Caco-2 (cell line): ENCODE measurements around the genes TMEM45B and IGSF9B.

- PRO-cap, result bidirectional peak, plus-strand start at chr11:129815850, minus-strand start at chr11:129815709
- RRBS, result 6% methylated on average over 4 of the region's 58 CpGs
These were observed at the start of gene TMEM45B for GRCh38 chr11:129815402-129816189. TSS of gene TMEM45B (plus strand) at chr11:129815848.

DNA sequence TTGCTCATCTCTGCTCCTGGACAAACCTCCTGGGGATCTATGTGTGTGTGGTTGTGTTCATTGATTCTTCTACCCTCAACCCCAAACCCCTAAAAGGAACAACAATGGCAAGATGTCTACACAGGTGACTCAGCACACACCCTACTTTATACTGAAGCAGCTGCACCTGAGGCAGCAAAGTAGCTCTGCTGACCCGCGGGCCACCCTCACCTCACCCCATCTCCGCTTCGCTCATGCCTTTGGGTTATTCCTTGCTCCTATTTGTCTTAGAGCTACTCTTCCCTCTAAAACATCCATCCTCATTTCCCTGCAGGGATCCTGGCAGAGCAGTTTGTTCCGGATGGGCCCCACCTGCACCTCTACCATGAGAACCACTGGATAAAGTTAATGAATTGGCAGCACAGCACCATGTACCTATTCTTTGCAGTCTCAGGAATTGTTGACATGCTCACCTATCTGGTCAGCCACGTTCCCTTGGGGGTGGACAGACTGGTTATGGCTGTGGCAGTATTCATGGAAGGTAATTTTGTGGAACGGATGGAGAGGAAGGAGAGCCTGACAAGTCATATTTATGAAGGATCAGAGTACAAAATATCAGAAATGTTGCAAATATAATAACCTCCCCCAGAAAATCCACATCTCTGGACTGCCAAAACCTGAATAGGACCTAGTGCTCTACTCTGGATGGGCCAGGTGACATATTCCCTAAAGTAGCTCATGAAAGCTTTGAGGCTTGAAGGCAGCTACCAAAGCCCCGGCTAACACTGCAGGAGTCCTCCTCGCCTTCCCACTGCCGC lies 38.8 kb downstream of the TMEM45B start:
- PRO-cap, result no peak
- RRBS, result no CpG with 5 or more reads among the region's 10 CpGs

- PRO-cap, result no peak
- RRBS, result no CpG with 5 or more reads among the region's 13 CpGs
These were observed 35.3 kb upstream of the NFRKB start for GRCh38 chr11:129930587-129931265.

- PRO-cap, result no peak
- RRBS, result no CpG with 5 or more reads among the region's 3 CpGs
These were observed 19.4 kb upstream of the APLP2 start for GRCh38 chr11:130050302-130050745.

GRCh38 chr11:130109199-130109781 lies 39.6 kb downstream of the APLP2 start:
- PRO-cap, result no peak
- RRBS, result no CpG with 5 or more reads among the region's 2 CpGs

- PRO-cap, result no peak
- RRBS, result no CpG with 5 or more reads among the region's 12 CpGs
These were observed 1.9 kb downstream of the ST14 start for GRCh38 chr11:130161220-130162047.

DNA sequence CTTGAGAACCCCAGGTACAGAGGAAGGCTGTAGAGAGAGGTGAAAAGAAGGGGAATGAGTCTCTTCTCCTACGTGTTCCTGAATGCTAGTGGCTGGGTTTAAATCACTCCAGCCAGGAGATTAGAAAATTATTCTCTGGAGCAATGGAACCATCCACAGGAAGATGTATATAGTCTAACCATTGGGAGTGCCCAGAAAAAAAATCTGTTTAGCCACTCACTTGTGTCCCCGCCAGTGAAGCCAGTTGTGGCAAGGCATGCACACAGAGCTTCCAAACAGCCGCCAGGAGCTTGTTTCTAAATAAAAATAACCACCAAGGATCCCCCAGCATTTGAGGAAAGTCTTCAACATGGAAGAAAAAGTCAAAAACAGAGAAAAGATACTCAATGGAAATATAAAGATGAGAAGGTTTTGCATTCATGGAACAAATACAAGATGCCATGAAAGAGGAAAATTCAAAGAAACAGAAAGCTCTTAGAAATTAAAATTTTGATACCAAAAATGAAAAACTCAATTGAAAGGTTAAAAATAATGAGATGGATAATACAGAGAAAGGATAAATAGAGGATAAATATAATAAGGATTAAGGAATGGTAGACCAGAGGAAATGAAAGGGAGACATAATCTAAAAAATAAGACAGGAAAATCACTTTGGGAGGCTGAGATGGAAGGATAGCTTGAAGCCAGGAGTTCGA lies 25.3 kb downstream of the ST14 start:
- PRO-cap, result no peak
- RRBS, result no CpG with 5 or more reads among the region's 4 CpGs

GRCh38 chr11:130190876-130191320 lies 31.3 kb downstream of the ST14 start:
- PRO-cap, result no peak
- RRBS, result no CpG with 5 or more reads among the region's 11 CpGs

DNA sequence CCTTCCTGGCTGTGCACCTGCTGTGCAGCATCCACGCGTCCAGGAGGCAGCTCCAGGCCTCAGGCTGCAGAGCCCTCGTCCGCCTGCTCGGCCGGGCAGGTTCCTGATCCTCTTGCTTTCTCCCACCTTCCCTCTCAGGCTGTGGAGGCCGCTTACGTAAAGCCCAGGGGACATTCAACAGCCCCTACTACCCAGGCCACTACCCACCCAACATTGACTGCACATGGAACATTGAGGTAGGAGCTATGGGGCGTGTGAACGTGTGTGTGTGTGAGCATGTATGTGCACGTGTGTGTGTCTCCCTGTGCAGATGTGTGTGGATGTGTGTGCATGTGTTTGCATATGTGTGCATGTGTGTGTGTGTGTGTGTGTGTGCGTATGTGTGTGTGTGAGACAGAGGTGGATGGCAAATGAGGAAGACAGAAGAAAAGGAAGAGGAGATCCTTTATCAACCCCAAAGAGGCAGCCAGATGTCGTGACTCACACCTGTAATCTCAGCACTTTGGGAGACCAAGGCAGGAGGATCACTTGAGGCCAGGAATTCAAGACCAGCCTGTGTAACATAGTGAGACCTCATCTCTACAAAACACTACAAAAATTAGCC lies 35.0 kb downstream of the ST14 start:
- PRO-cap, result no peak
- RRBS, result 99% methylated on average over 4 of the region's 13 CpGs

GRCh38 chr11:130408054-130408390 lies 20.4 kb downstream of the ADAMTS8 start:
- PRO-cap, result no peak
- RRBS, result no CpG with 5 or more reads among the region's 7 CpGs

DNA sequence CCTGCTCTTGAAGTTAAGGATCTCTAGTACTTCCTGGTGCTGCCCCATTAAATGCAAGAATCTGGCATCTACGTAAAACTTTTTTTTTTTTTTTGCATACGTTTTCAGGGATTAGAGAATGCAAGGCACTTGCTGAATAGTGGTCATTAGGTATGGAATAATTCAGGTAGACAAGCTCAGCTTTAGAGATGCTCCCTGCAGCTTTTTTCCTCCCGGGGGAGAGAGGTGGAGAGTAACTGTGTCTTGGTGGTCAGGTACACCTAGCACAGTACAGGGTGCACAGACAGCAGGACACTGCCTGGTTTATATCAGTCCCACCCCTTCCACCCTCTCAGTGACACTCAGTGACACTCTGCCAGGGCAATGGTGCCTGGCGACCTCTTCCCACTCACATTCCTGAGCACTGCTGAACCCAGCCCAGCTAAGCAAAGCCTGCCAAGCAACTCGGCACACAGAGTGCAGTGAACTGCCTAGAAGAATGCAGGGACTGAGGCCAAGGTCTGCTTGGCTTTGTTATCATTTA lies 205.3 kb downstream of the ADAMTS15 start:
- PRO-cap, result no peak
- RRBS, result no CpG with 5 or more reads among the region's 5 CpGs

DNA sequence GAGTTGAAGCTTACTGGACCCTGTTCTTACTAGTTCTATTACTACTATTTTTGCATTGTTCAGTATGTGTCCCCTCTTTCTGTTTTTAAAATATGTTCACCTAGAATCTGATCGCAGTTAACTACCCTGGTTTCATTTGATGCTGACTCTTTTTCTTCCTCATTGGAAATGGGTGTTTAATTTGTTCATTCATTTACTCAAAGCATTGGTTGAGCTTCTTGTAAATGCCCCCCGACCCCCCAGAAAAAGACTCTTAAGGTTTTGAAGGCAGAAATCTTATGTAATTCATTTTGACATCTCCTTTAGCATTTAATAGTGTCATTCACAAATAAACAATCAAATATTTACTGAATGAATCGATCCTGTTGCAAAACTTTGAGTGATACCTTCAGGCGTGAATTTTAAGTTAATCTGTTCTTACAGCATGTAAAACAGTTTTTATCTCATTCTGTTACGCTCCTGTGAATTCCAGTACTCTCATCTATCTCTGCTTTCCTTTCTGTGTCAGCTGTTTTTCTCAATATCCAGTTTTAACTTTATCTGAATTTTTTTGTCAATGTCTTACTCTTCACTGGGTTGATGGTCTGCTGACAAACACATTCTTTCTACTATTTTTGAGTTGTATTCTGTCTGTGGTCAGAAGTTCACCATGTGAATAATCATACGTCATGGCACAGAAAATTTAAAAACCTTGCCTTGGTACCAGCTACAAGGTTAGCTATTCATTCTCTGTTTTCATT lies 27.0 kb downstream of the SNX19 start:
- PRO-cap, result no peak
- RRBS, result no CpG with 5 or more reads among the region's 6 CpGs

GRCh38 chr11:131584510-131585238 lies 214.3 kb downstream of the NTM start:
- PRO-cap, result no peak
- RRBS, result no CpG with 5 or more reads among the region's 19 CpGs

DNA sequence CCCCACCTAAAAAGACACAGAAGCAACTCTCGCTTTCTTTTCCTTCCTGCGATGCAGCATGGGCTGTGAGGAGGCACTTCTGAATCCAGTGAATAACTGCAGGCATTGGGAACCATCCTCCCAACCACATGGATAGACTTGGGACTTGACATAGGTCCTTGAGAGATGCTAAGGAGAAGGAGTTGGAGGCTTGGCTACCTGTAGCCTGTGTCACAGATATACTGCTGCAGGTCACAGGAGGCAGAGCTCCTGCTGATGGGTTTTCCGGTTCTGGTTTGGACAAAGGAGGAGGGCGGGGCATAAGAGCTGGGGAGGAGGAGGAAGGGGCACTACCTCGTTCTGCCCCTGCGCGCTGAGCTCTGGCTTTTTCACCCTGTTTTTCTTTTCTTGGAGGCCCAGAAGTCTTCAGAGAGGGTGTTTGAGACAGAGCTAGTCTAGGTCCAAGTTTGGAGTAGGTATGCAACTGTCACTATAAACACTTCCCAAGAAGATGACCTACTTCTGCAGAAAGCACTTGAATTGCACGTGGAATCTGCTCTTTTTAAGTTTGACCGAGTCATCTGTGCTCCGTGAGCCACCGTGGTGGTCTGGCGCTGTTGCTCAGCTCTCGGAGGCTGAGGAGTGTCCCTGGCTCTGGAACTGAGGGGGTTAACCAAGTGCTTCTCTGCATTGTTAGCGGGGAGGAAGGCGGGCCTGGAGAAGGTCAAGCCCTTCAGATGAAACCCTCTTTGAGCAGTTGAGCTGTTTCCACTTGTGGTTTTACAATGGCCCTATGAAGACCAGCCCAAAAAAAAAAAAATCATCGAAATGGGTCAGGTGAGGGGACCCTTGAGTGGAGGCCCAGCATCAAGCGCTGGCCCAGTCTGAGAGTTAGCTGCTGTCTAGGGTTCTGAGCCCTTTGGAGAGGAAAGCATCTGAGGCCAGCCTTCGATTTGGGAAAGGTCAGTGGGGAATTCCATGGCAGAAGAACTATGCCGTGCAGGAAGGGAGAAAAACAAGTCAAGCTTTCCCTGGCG lies 286.3 kb downstream of the NTM start:
- PRO-cap, result no peak
- RRBS, result no CpG with 5 or more reads among the region's 20 CpGs

GRCh38 chr11:132943998-132944665 lies 588.2 kb downstream of the OPCML start:
- PRO-cap, result no peak
- RRBS, result 93% methylated on average over 6 of the region's 58 CpGs

DNA sequence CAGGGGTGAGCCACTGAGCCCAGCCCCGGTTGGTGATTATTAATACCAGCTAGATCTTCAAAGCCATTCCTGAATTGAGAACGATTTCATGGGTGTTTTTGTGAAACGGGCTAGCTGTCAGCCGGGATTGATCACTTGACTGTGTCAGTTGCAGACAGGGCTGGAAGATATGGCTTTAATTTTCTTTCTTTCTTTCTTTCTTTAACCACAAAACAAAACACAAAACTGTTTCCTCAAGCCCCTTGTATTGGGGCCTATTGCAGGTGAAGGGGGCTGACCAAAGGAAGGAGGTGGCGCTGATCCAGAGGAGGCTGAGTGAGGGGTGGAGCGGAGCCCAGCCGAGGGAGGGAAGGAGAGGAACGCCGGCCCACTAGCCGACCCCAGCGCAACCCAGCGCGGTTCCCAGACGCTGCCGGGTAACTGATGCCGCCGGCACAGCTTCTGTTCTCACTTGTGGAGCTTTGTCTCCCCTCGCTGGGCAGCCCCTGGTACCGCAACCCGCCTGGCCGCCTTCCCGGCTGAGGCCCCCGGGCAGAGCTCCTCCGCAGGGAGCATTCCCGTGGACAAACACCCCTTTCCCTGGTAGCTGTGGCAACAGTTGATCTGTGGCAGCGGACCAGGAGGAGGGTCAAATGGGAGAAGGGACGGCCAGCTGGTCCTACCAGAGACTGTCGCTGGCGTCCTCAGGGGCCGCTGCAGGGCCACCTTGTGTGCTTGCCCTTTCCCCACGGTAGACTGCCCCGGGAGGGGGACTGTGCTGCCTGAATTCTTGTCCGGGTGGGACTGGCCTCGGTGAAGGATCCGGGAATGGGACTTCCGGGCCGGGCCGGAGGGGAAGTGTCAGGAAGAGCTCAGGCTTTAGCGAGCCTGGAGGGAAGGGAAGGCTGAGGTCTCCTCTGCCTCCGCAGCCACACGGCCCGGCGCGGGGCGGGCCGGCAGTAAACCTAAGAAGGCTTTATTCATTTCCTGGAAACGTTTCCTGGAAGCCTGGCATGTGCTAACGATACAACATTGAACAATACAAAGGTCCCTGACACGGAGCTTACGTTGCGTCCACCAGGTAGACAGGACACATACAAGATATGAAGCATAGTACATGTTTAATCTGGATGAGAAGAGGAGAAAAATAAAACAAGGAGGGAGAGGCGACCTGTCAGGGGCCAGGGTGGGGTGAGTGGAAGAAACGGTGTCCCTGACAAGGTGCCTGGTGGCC lies 468.1 kb downstream of the OPCML start:
- PRO-cap, result no peak
- RRBS, result 31% methylated on average over 21 of the region's 53 CpGs

- PRO-cap, result no peak
- RRBS, result no CpG with 5 or more reads among the region's 8 CpGs
These were observed 148.0 kb downstream of the SPATA19 start for GRCh38 chr11:133697208-133697759.

DNA sequence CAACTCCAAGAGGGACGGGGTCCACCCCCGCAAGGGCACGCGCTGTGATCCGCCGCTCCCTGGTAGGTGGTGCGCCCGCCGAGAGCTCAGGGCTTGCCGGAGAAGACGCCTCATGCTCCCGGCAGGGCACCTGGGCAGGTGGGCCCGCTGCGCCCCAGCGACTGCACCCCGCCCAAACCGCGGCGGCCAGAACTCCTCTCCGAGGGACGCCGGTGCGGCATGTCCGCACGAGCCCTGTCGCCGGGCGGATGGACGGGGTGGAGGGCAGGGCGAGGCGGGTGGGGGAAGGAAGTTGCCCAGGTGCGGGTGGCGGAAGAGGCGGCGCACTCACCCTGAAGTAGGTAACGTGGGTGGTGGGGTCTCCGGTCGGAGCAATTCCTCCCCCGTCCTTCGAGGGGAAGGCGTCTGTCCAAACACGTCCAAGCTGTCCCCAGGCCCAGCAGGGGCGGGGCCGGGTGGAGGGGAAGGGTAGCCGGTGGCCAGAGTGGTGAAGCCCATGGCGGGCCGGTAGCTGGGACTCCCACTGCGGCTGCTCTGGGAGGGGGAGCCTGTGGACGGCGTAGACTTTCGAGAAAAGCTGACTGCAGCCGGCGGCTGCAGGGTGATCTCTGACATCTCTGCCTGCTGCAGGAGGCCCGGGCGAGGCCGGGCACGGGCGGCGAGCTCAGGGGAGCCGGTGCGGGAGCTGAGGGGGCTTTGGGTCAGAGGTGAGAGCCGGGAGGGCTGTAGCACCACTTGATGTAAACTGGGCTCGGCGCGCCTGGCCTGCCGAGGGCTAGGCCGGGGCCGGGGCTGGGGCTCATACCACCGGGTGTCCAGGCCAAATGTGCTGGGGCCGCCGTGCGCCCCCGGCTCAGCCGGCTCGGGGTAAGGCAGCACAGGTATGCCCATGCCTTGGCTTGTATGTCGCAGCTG lies 37.1 kb downstream of the IGSF9B start:
- PRO-cap, result no peak
- RRBS, result 87% methylated on average over 36 of the region's 76 CpGs

DNA sequence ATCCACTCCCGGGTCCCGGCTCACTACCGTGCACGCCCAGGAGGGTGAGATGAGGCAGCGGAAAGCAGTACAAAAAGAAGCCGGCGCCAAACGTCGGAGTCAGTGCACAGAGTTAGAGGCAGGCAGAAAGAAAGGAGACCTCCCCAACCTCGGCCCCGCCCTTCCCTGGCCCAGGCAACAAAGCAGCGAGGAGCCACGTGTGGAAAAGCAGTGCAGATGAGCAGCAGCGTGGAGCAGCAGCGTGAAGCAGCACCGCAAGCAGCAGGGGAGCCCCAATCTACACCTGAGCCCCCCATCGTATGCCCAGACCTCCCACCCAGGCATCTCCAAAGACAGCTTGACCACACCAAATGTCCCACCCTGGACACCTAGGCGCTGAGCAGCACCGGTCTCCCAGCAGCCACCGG lies 28.9 kb downstream of the IGSF9B start:
- PRO-cap, result unidirectional peak, plus-strand start at position 210 of the sequence
- RRBS, result 18% methylated on average over 7 of the region's 20 CpGs

- PRO-cap, result bidirectional peak, plus-strand start at chr11:133957119, minus-strand start at chr11:133956968; unidirectional peak, plus-strand start at chr11:133957393
- RRBS, result 14% methylated on average over 67 of the region's 113 CpGs
These were observed at the start of gene IGSF9B for GRCh38 chr11:133956613-133957839. TSS of gene IGSF9B (minus strand) at chr11:133956968.